ENCODE results near the gene GAB2.

DNA sequence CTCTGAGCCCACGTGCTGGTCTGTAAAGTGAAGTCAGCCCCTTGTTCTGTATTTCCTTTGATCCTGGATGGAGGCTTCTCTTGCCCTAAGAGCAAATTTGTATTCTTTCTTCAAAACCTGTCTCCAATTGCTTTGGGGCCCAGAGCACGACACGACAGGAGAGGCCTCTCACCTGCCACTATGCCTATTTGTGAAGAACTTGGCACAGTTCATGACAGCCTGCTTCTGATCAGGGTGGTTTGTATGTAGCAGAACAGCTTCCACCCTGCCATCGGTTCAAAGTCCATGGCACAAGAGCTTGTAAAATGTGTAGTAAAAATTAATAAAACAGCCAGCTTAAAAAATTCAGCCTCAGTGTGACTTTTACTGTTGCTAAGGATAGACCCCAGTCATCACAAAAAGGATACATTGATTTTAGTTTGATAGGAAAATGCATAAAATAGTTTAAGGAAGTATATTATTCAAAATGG is 58.9 kb downstream of the WNT11 start:
- PRO-cap, 3 experiments, result no peak in any of the 3 experiments
- RAMPAGE, long total RNA, 2 experiments, result no peak in any of the 2 experiments
- RRBS, result no CpG with 5 or more reads among the region's 4 CpGs

DNA sequence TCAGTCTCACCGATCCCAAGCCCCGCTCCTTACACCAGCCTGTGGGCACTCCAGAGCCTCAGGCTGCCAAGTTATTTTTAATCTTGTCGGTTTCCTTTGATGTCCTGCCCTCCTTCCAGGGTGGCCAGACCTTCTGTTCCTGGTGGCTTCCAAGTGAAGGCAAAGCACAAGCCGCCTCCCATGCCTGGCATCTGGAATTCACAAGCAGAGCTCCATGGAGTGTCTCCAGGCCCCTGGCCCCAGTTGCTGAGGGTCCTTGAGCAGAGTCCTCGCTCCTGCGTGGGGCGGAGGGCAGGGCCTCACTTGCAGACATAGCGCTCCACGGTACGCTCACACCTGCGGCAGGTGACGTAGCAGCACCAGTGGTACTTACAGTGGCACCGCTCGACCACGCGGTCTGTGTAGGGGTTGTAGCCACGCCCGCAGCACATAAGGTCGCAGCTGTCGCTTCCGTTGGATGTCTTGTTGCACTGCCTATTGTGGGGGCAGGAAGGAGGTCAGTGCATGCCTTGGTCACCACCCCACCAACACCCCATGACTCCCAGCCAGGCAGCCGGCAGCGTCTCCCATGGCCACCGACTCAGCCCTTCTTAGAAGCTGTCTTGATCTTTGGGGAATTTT is 19.4 kb downstream of the WNT11 start:
- PRO-cap, 3 experiments, result no peak in any of the 3 experiments
- RAMPAGE, long total RNA, 2 experiments, result start-site peak on the minus strand in 1 of 2 experiments, centred at position 273 of the sequence, 6 reads per replicate
- RRBS, result no CpG with 5 or more reads among the region's 24 CpGs

DNA sequence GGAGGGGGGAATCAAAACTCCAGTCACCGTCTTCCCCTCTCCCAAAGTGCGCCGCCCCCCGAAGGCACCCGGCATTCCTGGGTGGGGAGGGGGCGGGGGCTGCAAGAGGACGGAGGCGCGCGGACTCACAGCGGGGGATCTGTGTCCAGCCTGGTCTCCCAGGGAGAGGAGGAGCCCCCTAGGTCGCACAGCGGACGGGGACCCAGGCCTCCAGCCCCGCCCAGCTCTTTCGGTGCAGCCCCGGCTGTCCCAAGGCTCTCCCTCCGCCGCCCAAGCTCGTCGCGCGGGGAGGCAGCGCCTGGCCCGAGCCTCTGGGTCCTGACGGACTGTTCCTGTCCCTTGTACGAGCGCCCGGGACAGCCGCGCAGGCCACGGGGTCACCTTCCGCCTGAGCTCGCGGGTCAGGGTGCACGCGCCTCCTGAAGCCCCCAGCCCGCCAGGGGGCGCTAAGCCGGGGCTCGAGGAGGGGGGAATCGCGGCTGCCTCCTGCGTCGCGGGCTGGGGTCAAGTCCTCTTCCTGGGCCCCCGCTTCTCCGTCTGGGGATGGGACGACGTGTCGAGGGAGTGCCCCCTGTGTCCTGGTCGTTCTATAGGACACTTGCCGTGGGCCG is 2.3 kb upstream of the WNT11 start:
- PRO-cap, 3 experiments, result peak in 3 of 3 experiments; most common plus-strand start position 449 of the sequence (in 3); most common minus-strand start position 313 of the sequence (in 2)
- RAMPAGE, long total RNA, 2 experiments, result no peak in any of the 2 experiments
- RRBS, result 2% methylated on average over 14 of the region's 54 CpGs

DNA sequence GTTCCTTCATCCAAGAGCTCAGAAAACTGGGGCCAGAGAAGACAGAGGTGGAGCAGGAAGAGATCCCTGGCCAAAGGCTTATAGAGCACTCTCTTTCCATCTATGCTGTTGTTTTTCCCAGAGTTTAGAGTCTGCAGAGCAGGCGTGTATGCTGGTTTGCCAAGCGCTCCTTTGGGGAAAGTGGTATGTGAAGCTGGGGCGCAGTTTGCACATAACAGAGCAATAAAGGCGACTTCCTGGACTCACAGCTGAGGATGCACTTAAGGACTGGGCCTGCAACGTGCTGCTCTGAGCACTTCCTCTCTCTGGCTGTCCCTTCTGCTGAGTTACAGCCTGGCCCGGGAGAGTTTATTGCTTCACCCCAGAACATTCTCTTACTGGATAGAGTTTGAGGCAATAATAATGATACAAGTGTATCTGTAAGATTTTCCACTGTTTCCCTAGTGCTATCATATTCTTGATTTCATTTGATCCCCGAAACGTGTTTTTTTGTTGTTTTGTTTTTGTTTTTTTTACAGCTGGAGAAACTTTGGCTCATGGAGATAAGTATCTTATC is 41.7 kb downstream of the THAP12 start:
- PRO-cap, 3 experiments, result peak in 2 of 3 experiments; most common plus-strand start position 239 of the sequence (in 2); most common minus-strand start position 182 of the sequence (in 1)
- RAMPAGE, long total RNA, 2 experiments, result no peak in any of the 2 experiments
- RRBS, result no CpG with 5 or more reads among the region's 8 CpGs

GRCh38 chr11:76577048-76577817 is 93.3 kb downstream of the LRRC32 start:
- PRO-cap, 3 experiments, result no peak in any of the 3 experiments
- RAMPAGE, long total RNA, 2 experiments, result no peak in any of the 2 experiments
- RRBS, result no CpG with 5 or more reads among the region's 9 CpGs

GRCh38 chr11:76631781-76632359 is 38.7 kb downstream of the LRRC32 start:
- PRO-cap, 3 experiments, result no peak in any of the 3 experiments
- RAMPAGE, long total RNA, 2 experiments, result no peak in any of the 2 experiments
- RRBS, result no CpG with 5 or more reads among the region's 2 CpGs

DNA sequence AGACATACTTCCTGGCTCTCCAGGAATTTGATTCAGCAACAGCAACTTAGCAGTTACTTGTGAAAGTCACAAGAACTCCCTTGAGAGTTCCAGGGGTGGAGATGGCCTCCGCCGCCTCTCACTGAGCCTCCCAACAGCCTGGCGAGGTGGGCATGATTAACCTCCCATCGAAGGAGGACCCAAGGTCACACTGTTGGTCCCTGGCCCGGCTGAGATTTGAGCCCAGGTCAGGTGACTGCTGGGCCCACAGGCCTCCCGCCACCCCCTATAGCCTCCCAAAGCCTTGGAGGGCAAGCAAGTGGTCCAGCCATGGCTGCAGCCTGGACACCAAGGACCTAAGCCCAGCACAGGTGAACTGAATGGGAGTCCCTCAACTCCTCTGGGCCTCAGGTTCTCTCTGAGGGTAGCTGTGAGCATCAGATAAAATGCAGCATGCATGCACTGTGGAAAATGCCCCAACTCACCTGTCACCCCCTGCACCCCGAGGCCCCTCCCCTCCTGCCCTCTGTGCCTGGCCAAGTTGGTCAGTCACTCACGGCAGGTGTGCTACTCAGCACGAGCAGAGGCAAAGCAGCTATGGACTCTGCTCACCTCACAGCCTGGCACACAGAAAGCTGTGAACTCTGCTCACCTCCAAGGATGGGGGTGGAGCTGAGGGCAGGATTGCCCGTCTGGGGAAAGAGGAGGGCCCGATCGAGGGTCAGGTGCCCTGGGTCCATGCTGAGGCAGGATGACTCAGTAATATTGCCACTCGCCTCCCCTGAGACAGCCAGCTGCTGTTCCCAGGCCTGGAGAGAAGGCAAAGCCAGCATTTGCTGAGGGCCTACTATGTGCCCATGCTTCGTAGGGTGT is 13.8 kb upstream of the TSKU start:
- PRO-cap, 3 experiments, result no peak in any of the 3 experiments
- RAMPAGE, long total RNA, 2 experiments, result no peak in any of the 2 experiments
- RRBS, result no CpG with 5 or more reads among the region's 14 CpGs

DNA sequence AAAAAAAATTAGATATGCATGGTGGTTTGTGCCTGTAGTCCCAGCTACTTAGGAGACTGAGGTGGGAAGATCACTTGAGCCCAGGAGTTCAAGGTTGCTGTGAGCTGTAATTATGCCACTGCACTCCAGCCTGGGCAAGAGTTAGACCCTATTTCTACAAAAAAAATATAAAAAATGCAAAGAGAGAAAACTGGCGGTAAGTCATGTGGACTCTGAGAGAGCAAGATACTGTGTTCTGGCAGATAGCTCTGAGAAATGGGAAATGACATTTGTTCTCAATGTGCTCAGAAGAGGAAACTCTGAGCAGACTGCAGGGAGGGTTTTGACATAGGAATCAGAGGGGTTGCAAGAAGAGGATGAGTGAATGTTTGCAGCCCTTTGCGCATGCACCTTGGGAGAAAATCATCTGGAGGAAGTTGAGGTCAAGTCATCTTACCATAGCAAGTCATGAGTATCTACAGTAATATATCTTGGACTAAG is 2.4 kb downstream of the ACER3 start:
- PRO-cap, 3 experiments, result no peak in any of the 3 experiments
- RAMPAGE, long total RNA, 2 experiments, result no peak in any of the 2 experiments
- RRBS, result no CpG with 5 or more reads among the region's 2 CpGs

- PRO-cap, 3 experiments, result no peak in any of the 3 experiments
- RAMPAGE, long total RNA, 2 experiments, result start-site peak on the plus strand in 1 of 2 experiments, at chr11:77122589-77122707 at its widest, 22 reads per replicate
- RRBS, result 60% methylated on average over 1 of the region's 6 CpGs
These were observed 5.7 kb upstream of the MYO7A start for GRCh38 chr11:77122385-77122722.

GRCh38 chr11:77174254-77174672 is 46.2 kb downstream of the MYO7A start:
- PRO-cap, 3 experiments, result no peak in any of the 3 experiments
- RAMPAGE, long total RNA, 2 experiments, result no peak in any of the 2 experiments
- RRBS, result no CpG with 5 or more reads among the region's 8 CpGs

GRCh38 chr11:77284853-77285329 is 16.6 kb downstream of the GDPD4 start:
- PRO-cap, 3 experiments, result no peak in any of the 3 experiments
- RAMPAGE, long total RNA, 2 experiments, result no peak in any of the 2 experiments
- RRBS, result no CpG with 5 or more reads among the region's 3 CpGs

DNA sequence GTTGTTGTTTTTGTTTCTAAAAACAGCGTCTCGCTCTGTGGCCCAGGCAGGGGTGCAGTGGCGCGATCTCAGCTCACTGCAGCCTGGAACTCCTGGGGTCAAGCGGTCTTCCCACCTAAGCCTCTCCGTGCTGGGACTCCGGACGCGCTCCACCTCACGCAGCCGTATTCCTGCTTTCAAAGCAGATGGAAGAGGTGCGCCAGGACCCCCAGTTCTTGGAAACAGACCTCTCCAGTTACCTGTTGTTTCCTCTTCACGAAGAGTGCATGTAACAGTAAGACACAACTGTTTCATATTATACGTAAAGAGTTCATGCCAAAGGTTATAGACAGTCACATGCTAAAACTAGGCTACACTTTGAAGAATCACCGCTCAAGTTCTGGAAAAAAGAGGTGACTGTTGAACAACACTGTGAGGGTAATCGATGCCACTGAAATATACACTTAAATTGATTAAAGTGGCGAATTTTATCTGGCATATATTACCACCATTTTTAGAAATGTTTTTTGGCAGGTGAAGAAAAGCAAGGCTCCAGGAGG is 912 bp upstream of the AQP11 start:
- PRO-cap, 3 experiments, result no peak in any of the 3 experiments
- RAMPAGE, long total RNA, 2 experiments, result no peak in any of the 2 experiments
- RRBS, result no CpG with 5 or more reads among the region's 17 CpGs

DNA sequence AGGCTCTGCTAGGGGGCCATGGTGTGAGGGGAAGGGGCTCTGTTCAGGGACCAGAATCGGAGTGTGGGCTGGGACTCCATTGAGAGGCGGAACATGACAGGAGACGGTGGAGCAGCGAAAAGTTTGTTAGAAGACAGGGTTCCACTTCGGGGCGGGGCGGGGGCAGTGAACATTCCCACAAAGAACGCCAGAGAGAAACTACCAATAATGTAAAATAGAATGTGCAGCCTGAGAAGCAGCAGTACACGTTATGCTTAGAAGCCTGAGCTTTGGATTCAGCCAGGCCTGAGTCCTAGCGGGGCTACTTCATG is 585 bp downstream of the AAMDC start:
- PRO-cap, 3 experiments, result no peak in any of the 3 experiments
- RAMPAGE, long total RNA, 2 experiments, result no peak in any of the 2 experiments
- RRBS, result no CpG with 5 or more reads among the region's 10 CpGs

GRCh38 chr11:78138720-78139243 is 644 bp downstream of the ALG8 start:
- PRO-cap, 3 experiments, result no peak in any of the 3 experiments
- RAMPAGE, long total RNA, 2 experiments, result start-site peak on the minus strand in 1 of 2 experiments, at chr11:78139069-78139279 at its widest, 21 reads per replicate
- RRBS, result no CpG with 5 or more reads among the region's 7 CpGs

DNA sequence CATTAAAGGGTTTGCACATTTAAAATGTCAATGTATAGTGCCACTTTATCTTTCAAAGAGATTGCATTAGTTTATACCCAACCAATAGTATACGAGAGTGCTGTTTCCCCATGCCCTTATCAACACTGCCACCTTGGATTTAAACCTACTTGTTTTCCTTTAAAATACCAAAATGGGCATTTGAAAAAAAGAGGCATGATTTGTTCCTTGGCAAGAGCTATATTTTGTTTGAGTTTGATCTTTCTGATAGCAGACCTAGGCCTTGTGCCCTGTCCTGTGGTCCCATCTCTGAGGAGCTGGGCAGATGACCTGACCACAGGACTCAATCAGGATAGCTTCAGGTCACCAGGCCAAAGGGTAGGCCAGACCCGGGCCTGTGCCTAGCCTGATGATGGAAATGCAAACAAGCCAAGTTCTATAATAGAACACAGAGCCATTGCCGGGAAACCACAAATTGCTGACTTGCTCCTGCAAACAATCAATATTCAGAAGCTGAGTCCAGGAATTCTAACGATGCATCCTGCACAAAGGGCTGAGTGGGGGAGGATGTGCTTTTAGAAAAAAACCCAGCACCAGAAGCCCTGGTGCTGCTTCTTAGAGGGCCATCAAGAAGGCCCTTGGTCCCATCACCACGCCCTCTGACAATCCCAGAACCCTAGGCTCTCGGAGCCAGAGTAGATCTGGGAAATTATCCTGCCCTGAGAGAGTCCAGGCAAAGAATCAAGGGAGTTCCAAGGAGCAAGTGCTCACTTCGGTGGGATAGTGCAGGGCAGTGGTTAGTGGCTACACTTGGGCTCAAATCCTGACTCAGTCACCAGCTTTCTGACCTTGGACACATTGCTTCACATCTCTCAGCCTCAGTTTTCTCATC is 17.0 kb upstream of the ALG8 start:
- PRO-cap, 3 experiments, result no peak in any of the 3 experiments
- RAMPAGE, long total RNA, 2 experiments, result no peak in any of the 2 experiments
- RRBS, result 79% methylated on average over 2 of the region's 7 CpGs

DNA sequence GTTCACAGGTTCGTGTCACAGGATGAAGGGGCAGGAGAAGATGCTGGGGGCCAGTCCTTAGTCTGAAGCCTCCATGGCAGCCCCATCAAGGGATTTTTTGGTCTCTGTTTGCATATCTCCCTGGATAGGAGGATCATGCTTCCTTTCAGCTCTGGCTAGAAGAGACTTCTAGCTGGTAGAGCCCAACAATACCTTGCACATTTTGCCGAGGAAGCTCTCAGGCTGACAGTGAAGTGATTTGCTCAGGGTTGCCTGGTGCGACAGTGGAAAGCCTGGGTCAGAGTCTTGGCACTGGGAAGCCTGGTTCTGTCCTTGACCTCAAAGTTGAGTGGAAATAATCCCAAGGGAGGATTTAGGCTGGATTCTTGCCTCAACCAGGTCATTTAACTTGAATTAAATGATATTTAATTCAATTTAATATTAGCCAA is 24.3 kb upstream of the ALG8 start:
- PRO-cap, 3 experiments, result no peak in any of the 3 experiments
- RAMPAGE, long total RNA, 2 experiments, result no peak in any of the 2 experiments
- RRBS, result no CpG with 5 or more reads among the region's 3 CpGs

- PRO-cap, 3 experiments, result no peak in any of the 3 experiments
- RAMPAGE, long total RNA, 2 experiments, result no peak in any of the 2 experiments
- RRBS, result no CpG with 5 or more reads among the region's 2 CpGs
These were observed 104.3 kb downstream of the GAB2 start for GRCh38 chr11:78313235-78313786.

DNA sequence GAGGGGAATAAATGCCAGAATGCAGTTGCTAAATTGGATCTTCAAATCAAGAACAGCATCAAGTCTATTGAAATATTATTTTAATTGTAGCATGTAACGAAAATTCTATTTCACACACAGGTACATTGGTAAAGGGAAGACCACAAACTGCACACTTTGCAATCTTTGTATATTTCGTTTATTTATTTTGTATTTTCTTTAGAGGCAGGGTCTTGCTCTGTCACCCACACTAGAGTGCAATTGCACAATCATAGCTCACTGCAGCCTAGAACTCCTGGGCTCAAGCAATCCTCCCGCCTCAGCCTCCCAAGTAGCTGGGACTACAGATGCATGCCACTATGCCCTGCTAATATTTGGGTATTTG is 42.8 kb downstream of the GAB2 start:
- PRO-cap, 3 experiments, result no peak in any of the 3 experiments
- RAMPAGE, long total RNA, 2 experiments, result no peak in any of the 2 experiments
- RRBS, result no CpG with 5 or more reads among the region's 3 CpGs

GRCh38 chr11:78387012-78387733 is 30.4 kb downstream of the GAB2 start:
- PRO-cap, 3 experiments, result no peak in any of the 3 experiments
- RAMPAGE, long total RNA, 2 experiments, result no peak in any of the 2 experiments
- RRBS, result no CpG with 5 or more reads among the region's 6 CpGs

GRCh38 chr11:78417526-78418408 is at the start of gene GAB2:
GAB2 (minus strand) TSS chr11:78417820.
- PRO-cap, 3 experiments, result peak in 3 of 3 experiments; most common plus-strand start chr11:78417921 (in 3); most common minus-strand start chr11:78417846 (in 3)
- RAMPAGE, long total RNA, 2 experiments, result no peak in any of the 2 experiments
- RRBS, result 2% methylated on average over 76 of the region's 124 CpGs